ENCODE results near the gene SPO11.

GRCh38 chr20:53903506-53904131 lies 166.8 kb downstream of the BCAS1 start:
- PRO-cap, result no peak

- PRO-cap, result no peak
These were observed 155.7 kb downstream of the BCAS1 start for GRCh38 chr20:53914531-53915171.

- PRO-cap, result no peak
These were observed 149.0 kb downstream of the BCAS1 start for GRCh38 chr20:53921288-53921985.

DNA sequence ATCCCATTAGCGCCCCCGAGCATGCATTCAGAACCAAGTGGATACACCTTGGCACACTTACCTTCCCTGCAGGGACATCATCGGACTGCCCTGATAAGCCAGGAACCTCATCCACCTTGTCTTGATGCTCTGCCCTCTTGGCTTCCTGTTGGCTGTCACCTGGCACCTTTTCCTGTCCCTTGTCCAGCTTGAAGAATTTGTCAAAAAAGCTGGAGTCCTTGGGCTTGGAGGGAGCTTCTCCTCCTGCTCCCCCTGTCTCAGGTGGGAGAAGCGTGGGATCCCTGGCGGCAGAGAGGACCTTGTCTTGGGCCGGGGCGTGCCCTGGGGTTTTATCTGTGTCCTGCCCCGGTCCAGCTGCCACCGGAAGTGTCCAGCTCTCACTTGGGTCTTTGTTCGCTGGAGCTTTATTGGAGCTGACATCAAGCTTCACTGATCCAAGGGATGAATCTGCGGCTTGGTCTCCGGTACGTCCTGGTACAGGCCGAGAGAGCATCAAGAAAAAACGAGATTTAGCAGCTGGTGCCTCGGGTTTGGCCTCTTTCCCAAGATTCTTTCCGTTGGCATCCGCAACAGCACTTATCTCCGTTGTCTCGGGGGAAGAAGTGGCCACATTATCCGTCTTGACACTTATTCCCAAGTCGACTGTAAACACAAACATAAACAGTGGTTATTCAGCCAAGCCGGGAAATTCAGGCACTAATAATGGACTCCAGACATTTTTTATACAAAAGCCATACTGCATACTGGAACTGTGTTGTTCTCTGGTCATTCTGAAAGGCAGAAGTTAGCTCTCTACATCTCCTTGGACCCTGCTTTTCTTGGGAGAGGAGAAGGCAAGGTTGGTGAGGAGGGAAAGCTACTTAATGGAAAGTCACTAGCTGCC lies 41.8 kb downstream of the BCAS1 start:
- PRO-cap, result no peak

GRCh38 chr20:54068273-54068947 lies 2.0 kb downstream of the BCAS1 start:
- PRO-cap, result no peak

- PRO-cap, result no peak
These were observed 14.6 kb upstream of the BCAS1 start for GRCh38 chr20:54084862-54085553.

- PRO-cap, result no peak
These were observed 1.1 kb downstream of the CYP24A1 start for GRCh38 chr20:54172419-54173363.

- PRO-cap, result unidirectional peak, plus-strand start at chr20:54208360; unidirectional peak, minus-strand start at chr20:54208513
These were observed 601 bp downstream of the PFDN4 start for GRCh38 chr20:54208229-54209147.

GRCh38 chr20:54221509-54221881 lies 13.6 kb downstream of the PFDN4 start:
- PRO-cap, result no peak

DNA sequence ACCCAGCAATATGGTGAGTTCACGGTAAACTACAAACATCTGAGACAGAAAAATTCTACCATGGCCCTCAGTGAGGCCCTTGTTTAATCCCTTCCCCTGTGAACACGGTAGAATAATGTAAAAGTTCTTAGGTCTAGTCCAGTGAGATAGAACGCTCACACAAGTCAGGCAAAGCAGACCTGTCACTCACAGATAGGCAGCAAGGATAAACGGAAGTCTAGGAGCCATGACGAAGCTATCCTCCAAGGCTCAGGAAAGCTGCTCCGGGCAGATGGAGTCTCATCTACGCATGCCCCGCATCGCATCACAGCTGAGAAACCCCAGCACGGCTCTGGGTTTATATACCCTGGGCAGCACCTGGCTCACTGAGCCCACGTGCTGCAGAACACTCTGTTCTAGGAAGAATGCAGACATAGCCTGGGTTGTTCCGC lies 260.6 kb downstream of the CBLN4 start:
- PRO-cap, result no peak

DNA sequence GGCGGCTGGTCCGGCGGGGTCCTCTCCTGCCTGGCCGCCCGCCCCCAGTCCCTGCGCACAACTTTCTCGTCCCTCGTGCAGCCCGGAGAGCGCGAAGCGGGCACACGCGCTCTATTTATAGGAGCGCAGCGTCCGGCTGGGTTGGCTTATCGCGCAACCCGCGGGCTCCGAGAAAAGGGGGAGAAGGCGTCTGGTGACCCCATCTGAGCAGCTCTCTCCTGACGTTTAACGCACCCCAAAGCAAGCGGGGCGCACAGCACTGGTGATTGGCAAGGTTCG lies 490 bp downstream of the CBLN4 start:
- PRO-cap, result no peak

- PRO-cap, result unidirectional peak, minus-strand start at chr20:56359879
These were observed 1.2 kb downstream of the FAM210B start for GRCh38 chr20:56359765-56360532.

DNA sequence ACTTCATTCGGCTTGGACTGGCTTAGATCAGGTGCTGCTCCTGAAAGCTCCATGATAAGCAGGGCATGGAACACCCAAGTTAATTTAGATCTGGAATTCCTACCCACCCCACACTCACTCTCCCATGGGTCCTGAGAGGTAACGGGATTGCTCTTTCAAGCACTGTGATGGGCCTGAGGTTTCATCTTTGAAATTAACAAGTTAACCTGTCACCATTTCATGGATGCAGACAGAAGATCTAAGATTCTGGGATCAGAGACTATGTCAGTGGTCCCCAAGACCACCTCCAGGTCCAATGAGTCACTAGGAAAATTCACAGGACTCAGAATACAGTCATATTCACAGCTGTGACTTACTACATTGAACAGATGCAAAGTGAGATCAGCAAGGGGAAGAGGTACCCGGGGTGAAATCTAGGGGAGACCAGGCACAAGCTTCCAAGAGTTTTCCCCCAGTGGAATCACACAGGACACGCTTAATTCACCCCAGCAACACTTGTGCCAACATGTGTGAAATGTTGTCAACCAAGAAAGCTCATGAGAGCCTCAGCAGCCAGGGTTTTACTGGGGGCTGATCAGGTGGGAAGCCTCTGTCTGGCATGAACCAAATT lies 7.1 kb upstream of the RTF2 start:
- PRO-cap, result no peak

DNA sequence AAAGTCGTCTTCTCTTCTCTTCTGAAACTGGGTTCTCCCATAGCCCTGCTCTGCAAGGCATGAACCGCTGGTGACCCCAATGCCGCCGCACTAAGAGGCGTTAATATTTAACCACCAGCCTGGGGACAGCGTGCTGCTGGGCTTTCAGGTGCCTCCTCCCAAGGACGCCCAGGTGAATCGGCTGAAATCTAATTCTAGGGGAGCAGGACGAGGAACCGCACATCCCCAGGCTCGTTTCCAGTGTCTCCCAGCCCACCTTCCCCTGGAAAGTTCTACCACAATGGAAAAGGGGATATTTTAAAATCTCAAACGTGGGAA lies 56.4 kb downstream of the BMP7 start:
- PRO-cap, result no peak

GRCh38 chr20:57260557-57261472 lies 5.6 kb downstream of the BMP7 start:
- PRO-cap, result unidirectional peak, plus-strand start at chr20:57261147

GRCh38 chr20:57329489-57330066 lies at the start of gene SPO11:
TSS of gene SPO11 (plus strand) at chr20:57329803.
- PRO-cap, result no peak

DNA sequence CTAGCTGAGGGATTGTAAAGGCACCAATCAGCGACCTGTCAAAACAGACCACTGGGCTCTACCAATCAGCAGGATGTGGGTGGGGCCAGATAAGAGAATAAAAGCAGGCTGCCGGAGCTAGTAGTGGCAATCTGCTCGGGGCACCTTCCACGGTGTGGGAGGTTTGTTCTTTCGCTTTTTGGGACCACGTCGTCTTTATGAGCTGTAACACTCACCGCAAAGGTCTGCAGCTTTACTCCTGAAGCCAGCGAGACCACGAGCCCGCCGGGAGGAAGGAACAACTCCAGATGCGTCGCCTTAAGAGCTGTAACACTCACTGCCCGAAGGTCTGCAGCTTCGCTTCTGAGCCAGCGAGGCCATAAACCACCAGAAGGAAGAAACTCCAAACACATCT lies 1.9 kb upstream of the RAE1 start:
- PRO-cap, result no peak

DNA sequence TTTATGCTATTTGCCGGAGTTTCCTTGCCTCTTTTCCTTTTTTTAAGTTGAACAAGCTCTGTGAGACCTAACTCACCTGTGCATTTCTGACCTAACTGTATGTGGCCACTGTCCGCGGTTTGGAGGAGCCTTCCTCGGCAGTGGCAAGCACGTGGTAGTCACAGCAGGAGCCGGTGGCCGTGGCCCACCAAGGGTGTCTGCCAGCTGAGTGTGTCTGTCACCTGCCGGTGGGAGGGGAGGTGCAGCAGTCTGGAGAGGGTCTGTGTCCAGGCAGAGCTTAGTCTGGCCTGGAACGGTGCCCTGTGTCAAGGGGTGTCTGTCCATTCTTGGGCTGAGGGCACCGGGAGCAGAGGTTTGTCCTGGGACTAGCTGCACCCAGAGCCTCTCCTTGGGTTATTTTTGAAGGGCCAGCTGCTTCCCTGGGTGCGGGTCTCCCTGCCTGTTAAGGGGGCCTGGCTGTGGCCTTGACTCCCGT lies 5.0 kb downstream of the RBM38 start:
- PRO-cap, result no peak

DNA sequence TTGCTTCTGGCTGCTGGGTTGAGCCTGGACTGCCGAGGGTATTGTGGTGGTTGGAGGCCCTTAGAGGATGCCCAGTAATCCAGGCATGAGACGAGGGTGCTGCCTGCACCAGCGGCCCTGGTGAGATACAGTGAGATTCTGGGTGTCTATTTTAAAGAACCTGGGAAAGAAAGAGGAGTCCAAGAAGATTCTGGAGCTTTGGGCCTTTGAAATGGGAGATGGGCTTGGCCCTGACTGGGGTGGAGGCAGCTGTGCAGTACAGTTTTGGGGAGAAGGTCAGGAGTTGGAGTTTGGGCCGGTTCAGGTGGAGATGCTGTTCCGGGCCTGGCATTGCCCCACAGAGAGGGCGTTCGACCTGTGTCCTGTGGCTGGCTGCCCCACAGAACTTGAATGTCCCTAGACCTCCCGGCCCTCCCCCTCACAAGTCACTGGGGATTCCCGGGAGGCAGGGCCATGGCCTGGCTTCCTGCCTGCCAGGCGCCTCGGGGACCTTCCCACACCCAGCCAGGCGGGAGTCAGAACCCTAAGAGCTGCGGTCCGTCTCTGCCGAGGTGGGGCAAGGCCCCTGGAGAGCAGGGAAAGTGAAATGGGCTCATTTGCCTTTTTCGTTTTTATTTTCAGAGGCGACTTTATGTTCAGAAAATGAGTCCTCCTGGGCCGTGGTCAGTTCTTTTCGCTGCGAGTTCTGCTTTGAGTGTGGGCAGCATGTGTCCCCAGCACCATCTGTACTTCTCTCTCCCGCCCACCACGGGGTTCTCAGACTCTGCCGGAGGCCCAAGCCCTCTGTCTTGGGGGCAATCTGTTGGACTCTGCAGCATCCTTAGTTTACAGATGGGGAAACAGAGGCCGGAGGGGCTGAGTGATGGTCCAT lies 8.3 kb downstream of the RBM38 start:
- PRO-cap, result bidirectional peak, plus-strand start at position 518 of the sequence, minus-strand start at position 357 of the sequence

- PRO-cap, result no peak
These were observed 48.9 kb downstream of the CTCFL start for GRCh38 chr20:57475955-57476456.

Measured in sciatic nerve (tissue), 1 donor.